Heart right ventricle (tissue), 2 donors: ENCODE data around the gene CERK.

GRCh38 chr22:46694746-46695612 lies 43.1 kb downstream of the CERK start:
- PRO-cap, 2 experiments: no peak in any of the 2 experiments

- PRO-cap, 2 experiments: peak in 2 of 2 experiments; most common plus-strand start chr22:46735276 (in 2)
These were observed 2.9 kb downstream of the CERK start for GRCh38 chr22:46734837-46735796.

GRCh38 chr22:46735936-46736620 lies 2.0 kb downstream of the CERK start:
- PRO-cap, 2 experiments: no peak in any of the 2 experiments

DNA sequence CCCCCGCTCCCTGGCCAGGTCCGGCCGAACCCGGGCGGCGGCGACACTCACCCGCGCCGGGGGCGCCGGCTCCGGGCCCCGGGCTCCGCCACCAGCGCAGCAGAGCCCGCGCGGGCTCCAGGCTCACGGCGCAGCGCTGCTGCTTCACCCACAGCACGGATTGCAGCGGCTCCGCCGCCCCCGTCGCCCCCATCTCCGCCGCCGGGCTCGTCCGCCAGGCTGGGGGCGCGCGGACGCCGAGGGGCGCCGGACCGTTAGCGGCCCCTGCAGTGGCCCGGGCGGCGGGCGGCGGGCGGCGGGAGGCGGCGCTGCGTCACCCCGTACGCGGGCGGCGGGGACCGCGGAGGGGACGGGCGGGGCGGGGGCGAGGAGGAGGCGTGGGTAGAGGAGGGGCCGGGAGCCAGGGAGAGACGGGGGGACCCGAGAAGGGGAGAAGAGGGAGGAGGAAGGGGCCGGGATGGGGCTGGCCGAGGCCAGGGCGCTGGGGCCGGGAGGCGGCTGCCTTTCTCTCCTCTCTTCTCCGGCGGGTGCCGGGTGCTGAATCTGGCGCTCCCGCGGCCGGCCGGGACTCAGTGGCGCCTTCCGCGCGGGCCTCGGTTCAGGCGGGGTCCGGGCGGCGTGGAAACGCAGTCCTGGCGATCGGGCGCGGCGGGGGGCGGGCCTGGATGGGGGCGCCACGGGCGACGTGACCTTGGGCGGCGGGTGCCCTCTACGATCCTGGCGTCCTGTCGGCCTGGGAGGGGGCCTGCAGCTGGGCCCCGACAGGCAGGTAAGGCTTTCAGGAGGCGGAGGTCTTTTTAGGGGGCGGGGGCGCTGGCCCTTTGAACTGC lies at the start of gene CERK:
Gene CERK, minus strand, starts transcription at position 297 of the 830 bp plus-strand sequence.
- PRO-cap, 2 experiments: peak in 2 of 2 experiments; most common plus-strand start position 470 of the sequence (in 1); most common minus-strand start position 256 of the sequence (in 1)

- PRO-cap, 2 experiments: no peak in any of the 2 experiments
These were observed 62.0 kb downstream of the TBC1D22A start for GRCh38 chr22:46824324-46824995.

DNA sequence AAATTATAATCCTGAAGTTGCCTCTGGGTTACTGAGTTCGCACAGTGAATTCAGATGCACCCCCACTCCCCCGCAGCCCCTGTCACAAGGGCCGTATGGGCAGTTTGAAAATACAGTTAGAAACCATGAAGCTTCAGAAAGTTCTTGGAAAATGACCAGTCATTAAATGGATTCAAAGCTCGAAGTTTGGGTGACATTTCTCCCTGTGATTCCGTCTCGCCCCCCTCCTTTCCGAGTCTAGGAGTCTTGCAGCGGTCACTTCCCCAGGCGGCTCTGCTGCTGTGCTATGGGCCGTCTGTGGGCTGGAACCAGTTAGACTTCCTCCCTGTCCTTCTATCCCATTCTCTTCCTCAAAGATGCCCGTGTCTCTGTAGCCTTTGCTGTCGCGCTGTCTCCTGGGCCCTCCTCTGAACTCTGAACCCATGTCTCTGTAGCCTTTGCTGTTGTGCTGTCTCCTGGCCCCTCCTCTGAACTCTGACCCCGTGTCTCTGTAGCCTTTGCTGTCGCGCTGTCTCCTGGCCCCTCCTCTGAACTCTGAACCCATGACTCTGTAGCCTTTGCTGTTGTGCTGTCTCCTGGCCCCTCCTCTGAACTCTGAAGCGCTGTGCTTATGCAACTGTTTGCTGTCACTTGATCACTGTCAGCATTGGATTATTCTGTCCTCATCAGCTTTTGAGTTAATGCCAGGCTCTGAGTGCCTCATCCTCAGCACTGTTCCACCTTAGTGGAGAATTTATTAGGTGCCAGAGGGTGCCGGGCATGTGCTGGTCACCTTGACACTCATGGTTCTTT lies 173.1 kb downstream of the TBC1D22A start:
- PRO-cap, 2 experiments: peak in 1 of 2 experiments; most common minus-strand start position 416 of the sequence (in 1)

GRCh38 chr22:47041696-47042314 lies 279.4 kb downstream of the TBC1D22A start:
- PRO-cap, 2 experiments: no peak in any of the 2 experiments

DNA sequence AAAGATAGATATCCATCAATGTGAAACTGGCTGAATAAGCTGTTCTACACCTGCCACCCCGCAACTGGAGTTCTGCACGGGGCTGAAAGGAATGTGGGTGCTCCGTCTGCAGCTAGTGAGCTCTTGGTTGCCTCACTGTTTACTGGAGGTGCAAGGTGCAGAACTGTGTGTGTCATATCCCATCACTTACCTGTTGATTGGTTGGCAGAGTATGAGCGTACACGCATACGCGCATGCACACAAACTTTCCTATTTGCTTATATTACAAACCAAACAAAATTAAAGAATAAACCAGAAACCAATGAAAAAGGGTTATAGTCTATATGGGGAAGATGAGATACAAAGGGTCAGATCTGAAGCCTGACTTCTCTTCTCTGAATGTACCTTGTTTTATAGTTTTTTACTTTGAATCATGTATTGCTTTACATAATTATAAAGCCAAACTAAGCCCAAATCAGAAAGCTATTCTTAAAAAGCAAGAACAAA lies 324.5 kb downstream of the TBC1D22A start:
- PRO-cap, 2 experiments: no peak in any of the 2 experiments

- PRO-cap, 2 experiments: no peak in any of the 2 experiments
These were observed 235.1 kb upstream of the TAFA5 start for GRCh38 chr22:48254327-48254676.

DNA sequence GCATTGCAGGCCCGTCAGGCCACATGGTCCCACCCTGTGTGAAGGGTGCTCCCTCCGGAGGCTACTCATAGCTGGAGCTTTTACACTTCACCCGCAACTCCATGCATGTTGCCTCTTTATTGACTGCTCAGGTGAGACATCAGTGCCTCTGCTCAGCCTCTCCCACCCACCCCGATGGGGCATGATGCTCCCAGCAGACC lies 225.9 kb upstream of the TAFA5 start:
- PRO-cap, 2 experiments: no peak in any of the 2 experiments

DNA sequence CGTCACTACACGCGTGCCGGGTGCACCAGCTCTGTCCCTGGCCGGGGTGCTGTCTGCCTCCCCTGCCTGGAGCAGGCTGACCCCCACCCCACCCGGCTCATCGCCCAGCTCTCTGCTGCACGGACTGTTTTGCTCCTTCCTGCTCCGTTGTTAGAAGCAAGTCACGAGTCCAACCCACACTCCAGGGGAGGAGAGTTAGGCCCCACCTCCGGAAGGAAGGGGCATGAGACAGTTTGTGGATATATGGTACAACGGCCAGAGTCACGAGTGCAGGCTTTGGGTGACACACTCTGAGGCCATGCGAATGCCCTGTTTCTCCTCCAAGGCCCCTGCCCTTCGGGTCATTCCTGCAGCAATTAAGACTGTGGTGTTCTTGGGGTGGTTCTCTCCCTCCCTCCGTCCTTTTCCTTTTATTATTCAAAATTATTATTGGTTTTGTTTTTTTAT lies 364.8 kb downstream of the BRD1 start:
- PRO-cap, 2 experiments: no peak in any of the 2 experiments

DNA sequence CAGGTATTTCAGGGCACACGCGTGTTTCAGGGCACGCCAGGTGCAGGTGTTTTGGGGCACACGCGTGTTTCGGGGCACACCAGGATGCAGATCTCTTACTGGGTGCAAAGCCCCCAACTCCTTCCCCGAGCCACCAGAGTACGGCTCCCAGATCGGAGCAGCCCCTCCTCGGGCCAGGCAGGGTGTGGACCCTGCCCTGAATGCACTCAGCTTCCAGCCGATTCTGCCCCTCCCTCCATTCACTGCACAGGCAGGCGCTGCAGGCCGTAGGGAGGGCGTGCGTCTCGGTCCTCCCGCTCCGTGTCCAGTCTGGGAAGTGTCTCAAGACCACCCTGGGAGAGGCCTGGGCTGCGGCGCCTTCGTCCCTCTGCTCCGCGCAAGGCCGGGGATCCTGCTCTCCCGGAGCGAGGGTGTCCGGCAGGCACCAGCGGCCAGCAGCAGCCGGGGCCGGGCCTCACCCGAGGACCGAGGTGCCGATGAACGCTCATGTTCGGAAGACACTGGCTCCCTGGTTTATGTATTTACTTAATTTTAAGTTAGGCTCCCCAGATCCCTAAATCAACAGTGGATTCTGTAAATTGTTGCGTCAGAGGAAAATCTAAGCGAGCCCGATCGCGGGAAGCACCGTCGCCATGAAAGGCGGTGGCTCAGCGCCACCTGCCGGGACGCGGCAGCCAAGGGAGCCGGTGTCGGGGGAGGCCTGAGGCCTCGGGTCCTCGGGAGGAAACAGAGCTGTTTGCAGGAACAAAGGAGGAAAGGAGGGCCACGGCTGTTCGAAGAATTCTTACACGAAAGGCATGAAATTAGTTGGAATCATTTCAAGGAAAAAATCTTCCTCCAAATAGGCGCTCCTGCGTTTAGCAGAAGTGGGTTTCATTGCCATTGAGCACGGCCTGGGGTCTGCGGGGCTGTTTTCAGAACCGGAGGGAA lies 195.4 kb downstream of the BRD1 start:
- PRO-cap, 2 experiments: no peak in any of the 2 experiments

DNA sequence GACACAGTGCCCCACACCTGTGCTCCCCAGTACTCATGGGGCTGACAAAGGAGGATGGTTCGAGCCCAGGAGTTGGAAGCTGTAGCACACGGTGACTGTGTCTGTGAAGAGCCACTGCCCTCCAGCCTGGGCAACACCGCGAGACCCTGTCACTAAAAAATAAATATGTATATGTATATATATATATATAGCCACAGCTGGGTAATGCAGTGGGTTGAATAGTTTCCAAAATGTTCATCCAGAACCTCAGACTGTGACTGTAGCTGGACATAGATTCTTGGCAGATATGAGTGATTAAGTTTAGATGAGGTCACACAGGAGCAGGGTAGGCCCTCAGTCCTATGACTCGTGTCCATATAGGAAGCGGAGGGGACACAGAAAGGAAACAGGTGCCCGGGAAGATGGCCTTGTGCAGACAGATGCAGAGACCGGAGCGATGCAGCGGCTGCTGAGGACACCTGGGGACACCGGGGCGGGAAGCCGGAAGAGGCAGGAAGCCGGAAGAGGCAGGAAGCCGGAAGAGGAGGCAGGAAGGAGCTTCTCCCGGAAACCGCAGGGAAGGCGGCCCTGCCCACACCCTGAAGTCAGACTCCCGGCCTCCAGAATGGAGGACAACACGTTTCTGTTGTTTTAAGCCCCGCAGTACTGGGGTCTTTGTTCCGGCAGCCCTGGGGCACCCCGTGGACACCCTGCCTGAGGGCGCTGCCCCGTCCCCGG lies 103.8 kb downstream of the BRD1 start:
- PRO-cap, 2 experiments: peak in 1 of 2 experiments; most common plus-strand start position 546 of the sequence (in 1)

DNA sequence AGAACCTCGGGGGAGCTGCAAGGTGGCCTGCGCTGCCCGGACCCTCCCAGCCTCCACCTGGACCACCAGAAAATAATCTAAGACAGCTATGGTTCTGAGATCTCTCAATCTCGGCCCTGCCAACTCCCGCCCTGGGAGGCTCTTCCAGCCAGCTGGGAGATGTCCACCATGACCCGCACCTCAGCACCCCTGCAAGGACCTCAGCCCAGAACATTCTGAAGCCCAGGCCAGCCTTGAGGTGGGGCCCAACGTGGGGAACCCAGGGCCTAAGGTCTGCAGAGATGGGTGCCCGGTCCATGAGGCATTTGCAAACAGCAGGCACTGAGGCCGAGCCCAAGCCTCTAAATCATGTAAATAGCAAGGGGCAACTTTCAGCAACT lies 47.1 kb downstream of the BRD1 start:
- PRO-cap, 2 experiments: no peak in any of the 2 experiments

DNA sequence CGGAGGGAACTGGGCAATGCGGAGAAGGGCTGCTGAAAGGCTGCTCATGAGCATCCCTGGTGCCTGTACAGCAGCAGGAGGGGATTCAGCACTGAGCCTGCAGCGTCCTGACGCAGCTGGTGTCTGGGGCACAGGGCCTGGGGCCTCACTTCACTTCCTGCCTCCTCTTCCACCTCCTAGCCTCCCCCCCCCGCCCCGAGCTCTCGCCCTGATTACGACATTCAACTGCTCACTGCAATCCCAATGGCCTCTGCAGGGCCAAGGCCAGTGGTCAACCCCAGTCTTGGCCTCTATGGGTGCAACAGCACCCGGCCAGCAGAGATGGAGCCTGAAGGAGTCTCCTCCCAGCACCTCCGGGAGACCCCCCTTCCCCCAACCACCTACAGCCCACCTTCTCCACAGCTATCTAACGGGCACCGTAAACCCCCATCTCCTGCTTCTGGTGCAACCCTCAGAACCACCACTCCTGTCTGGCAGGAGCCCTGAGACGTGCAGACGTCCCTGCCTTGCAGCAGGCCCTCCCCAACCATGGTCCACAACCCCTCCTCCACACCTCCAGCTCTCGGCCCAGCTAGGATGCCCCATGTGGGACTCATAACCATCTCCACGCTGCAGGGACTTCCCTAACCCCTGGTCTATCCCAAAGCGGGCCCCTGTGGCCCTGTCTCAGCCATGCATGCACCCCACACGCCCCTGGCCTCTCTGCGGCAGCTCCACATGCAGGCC lies 38.2 kb downstream of the BRD1 start:
- PRO-cap, 2 experiments: peak in 1 of 2 experiments; most common minus-strand start position 125 of the sequence (in 1)

DNA sequence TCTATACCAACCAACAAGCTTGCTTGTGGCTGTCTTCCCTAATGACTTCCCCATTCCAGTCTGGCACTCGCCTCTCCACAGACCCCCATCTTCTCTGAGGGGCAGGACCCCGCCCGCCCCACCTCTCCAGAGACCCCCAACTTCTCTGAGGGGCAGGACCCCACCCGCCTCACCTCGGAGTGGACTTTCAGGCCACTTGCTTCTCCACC lies 36.2 kb downstream of the BRD1 start:
- PRO-cap, 2 experiments: no peak in any of the 2 experiments

GRCh38 chr22:49793760-49794503 lies 33.7 kb downstream of the BRD1 start:
- PRO-cap, 2 experiments: no peak in any of the 2 experiments

GRCh38 chr22:49826592-49827251 lies 951 bp downstream of the BRD1 start:
- PRO-cap, 2 experiments: no peak in any of the 2 experiments

GRCh38 chr22:49888985-49889570 lies 29.2 kb downstream of the ALG12 start:
- PRO-cap, 2 experiments: no peak in any of the 2 experiments

DNA sequence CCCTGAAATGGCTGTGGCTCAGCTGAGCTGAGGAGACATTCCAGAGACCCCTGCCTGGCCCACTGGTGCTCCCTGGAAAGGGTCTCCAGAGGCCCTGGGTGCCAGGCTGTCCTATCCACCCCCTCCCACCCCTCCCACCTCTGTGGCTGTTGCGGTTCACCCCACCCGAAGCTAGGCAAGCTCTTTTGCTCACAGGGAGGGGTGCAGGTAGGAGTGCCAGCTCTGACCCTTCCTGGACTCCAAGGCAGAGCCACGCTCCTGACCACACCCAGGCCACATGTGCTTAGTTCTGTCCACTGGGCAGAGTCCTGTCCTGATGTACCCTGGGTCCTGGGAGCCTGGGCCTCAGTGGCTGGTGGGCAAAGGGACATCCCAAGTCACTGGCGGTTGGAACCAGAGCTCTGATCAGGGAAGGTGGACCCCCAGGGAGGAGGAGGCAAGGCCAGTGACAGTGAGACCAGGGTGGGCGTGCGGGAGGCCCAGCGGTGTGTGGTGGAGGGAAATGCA lies 16.4 kb downstream of the IL17REL start:
- PRO-cap, 2 experiments: no peak in any of the 2 experiments